ENCODE results near the gene NAAA.

DNA sequence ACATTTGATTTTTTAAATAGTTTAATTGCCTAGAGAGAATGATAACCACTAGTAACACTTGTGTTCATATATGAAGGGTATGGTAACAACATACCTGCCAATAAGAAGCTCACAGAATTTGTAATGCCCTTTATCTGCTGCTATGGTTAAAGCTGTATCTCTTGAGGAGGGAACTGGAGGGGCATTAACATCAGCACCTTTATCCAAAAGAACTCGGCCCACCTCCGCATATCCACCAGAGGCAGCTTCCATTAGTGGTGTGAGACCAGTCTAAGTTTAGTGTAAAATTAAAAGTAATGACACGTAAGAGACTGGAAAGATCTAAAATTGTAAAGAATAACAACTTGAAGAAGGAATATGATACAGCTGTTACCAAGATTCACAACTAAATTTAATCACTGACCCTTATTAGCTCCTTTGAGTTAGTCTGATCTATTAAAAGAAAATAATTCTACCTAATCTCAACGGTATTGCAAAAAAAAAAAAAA lies 50.6 kb upstream of the COX18 start:
- PRO-cap, 6 experiments = no peak in any of the 6 experiments
- RAMPAGE, long total RNA, 2 experiments = no peak in any of the 2 experiments
- RRBS = no CpG with 5 or more reads among the region's 4 CpGs

- PRO-cap, 6 experiments = peak in 6 of 6 experiments; most common plus-strand start chr4:73258908 (in 5)
- RAMPAGE, long total RNA, 2 experiments = no peak in any of the 2 experiments
- RRBS = 0% methylated on average over 2 of the region's 4 CpGs
These were observed 137 bp upstream of the ANKRD17 start for GRCh38 chr4:73258871-73258998.

DNA sequence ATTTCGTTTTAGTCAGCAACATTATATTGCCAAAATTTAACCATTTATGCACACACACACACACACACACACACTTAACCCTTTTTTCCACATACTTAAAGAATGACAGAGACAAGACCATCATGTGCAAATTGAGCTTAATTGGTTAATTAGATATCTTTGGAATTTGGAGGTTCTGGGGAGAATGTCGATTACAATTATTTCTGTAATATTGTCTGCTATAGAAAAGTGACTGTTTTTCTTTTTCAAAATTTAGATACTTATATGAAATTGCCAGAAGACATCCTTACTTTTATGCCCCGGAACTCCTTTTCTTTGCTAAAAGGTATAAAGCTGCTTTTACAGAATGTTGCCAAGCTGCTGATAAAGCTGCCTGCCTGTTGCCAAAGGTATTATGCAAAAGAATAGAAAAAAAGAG lies 5.0 kb downstream of the ALB start:
- PRO-cap, 6 experiments = no peak in any of the 6 experiments
- RAMPAGE, long total RNA, 2 experiments = no peak in any of the 2 experiments
- RRBS = no CpG with 5 or more reads among the region's 3 CpGs

GRCh38 chr4:73411284-73411628 lies 7.2 kb downstream of the ALB start:
- PRO-cap, 6 experiments = no peak in any of the 6 experiments
- RAMPAGE, long total RNA, 2 experiments = no peak in any of the 2 experiments
- RRBS = no CpG with 5 or more reads among the region's 1 CpG

- PRO-cap, 6 experiments = no peak in any of the 6 experiments
- RAMPAGE, long total RNA, 2 experiments = no peak in any of the 2 experiments
- RRBS = no CpG with 5 or more reads among the region's 2 CpGs
These were observed 17.1 kb downstream of the AFP start for GRCh38 chr4:73453116-73453528.

GRCh38 chr4:73483908-73484398 lies 2.4 kb downstream of the AFM start:
- PRO-cap, 6 experiments = no peak in any of the 6 experiments
- RAMPAGE, long total RNA, 2 experiments = no peak in any of the 2 experiments
- RRBS = no CpG with 5 or more reads among the region's 1 CpG

DNA sequence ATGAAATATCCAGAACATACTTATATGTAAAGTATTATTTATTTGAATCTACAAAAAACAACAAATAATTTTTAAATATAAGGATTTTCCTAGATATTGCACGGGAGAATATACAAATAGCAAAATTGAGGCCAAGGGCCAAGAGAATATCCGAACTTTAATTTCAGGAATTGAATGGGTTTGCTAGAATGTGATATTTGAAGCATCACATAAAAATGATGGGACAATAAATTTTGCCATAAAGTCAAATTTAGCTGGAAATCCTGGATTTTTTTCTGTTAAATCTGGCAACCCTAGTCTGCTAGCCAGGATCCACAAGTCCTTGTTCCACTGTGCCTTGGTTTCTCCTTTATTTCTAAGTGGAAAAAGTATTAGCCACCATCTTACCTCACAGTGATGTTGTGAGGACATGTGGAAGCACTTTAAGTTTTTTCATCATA lies 2.3 kb downstream of the CXCL8 start:
- PRO-cap, 6 experiments = no peak in any of the 6 experiments
- RAMPAGE, long total RNA, 2 experiments = no peak in any of the 2 experiments
- RRBS = no CpG with 5 or more reads among the region's 2 CpGs

- PRO-cap, 6 experiments = no peak in any of the 6 experiments
- RAMPAGE, long total RNA, 2 experiments = no peak in any of the 2 experiments
- RRBS = no CpG with 5 or more reads among the region's 4 CpGs
These were observed 3.7 kb downstream of the CXCL8 start for GRCh38 chr4:73744165-73744470.

- PRO-cap, 6 experiments = no peak in any of the 6 experiments
- RAMPAGE, long total RNA, 2 experiments = no peak in any of the 2 experiments
- RRBS = no CpG with 5 or more reads among the region's 1 CpG
These were observed 17.5 kb upstream of the CXCL5 start for GRCh38 chr4:74015945-74016398.

DNA sequence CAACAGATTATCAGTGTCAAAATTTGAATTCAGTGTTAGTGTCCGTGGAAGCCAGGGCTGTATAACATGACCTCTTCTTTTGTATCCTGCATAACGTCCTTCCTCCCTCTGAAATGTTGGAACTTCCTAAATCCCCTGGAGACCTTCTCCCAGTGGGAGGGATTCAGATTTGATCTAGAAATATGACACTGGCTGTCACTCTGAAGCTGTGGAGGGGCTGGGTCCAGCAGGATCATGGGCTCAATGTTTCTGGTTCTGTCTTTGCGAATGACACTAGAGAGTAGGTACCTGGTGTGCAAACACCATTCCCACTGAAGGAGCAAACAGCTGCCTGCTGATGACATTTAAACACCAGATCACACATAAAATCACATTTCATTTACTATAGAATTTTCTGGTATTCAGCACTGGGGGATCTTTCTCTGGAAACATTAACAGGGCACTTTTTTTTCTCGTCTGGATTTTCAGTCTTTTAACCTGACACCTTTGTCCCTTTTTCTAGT lies 935 bp upstream of the CXCL3 start:
- PRO-cap, 6 experiments = peak in 6 of 6 experiments; most common minus-strand start position 114 of the sequence (in 5)
- RAMPAGE, long total RNA, 2 experiments = no peak in any of the 2 experiments
- RRBS = no CpG with 5 or more reads among the region's 4 CpGs

DNA sequence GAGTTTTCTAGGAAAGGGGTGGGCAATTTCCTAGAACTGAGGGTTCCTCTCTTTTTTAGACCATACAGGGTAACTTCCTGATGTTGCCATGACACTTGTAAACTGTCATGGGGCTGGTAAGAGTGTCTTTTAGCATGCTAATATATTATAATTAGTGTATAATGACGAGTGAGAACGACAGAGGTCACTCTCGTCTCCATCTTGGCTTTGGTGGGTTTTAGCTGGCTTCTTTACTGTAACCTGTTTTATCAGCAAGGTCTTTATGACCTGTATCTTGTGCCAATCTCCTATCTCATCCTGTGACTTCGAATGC lies 2.7 kb downstream of the CXCL2 start:
- PRO-cap, 6 experiments = peak in 2 of 6 experiments; most common plus-strand start position 157 of the sequence (in 1)
- RAMPAGE, long total RNA, 2 experiments = no peak in any of the 2 experiments
- RRBS = no CpG with 5 or more reads among the region's 4 CpGs

DNA sequence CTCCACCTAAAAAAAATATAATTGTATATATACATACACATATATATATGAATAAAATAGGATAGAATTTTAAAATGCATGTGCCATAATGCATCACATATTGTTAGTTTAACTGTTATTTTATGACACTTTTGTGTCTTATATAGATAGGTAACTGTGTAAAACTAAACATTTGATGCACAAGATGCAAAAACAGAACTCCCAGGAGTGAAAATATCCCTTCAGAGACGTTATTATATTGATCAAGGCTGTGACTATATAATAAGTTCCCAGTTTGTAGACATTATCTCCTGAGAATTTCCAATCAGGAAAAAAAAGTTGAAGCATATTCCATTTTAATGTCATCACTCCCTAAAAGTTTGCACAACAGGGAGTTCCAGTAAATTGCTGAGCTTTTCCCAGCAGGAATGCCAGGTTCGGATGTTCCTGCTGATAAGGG lies 4.9 kb upstream of the CXCL2 start:
- PRO-cap, 6 experiments = no peak in any of the 6 experiments
- RAMPAGE, long total RNA, 2 experiments = no peak in any of the 2 experiments
- RRBS = no CpG with 5 or more reads among the region's 2 CpGs

- PRO-cap, 6 experiments = no peak in any of the 6 experiments
- RAMPAGE, long total RNA, 2 experiments = no peak in any of the 2 experiments
- RRBS = no CpG with 5 or more reads among the region's 6 CpGs
These were observed 6.6 kb upstream of the CXCL2 start for GRCh38 chr4:74105431-74106172.

DNA sequence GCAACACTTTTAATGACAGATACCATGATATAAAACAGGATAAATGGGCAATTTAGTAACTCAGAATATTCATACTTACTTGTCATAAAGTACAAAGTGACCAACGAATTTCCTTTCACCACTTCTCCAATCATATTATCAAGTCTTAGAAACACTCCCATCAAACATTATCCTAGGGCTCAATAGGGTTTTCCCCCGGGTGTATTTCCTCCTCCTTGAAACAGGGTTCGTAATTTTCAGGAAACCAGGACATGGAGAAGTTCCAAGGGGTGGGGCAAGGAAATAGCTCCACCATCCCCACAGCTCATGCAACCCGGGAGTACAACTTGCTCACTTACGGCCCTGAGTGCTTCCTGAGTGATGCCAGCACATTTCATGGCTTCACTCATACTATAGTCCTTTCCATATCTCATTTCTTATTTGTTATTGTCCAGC lies 73.2 kb downstream of the MTHFD2L start:
- PRO-cap, 6 experiments = no peak in any of the 6 experiments
- RAMPAGE, long total RNA, 2 experiments = no peak in any of the 2 experiments
- RRBS = 11% methylated on average over 1 of the region's 5 CpGs

- PRO-cap, 6 experiments = no peak in any of the 6 experiments
- RAMPAGE, long total RNA, 2 experiments = no peak in any of the 2 experiments
- RRBS = no CpG with 5 or more reads among the region's 6 CpGs
These were observed 12.2 kb downstream of the EPGN start for GRCh38 chr4:74320290-74321053.

- PRO-cap, 6 experiments = no peak in any of the 6 experiments
- RAMPAGE, long total RNA, 2 experiments = no peak in any of the 2 experiments
- RRBS = no CpG with 5 or more reads among the region's 8 CpGs
These were observed 9.7 kb downstream of the EREG start for GRCh38 chr4:74374562-74375101.

- PRO-cap, 6 experiments = no peak in any of the 6 experiments
- RAMPAGE, long total RNA, 2 experiments = no peak in any of the 2 experiments
- RRBS = no CpG with 5 or more reads among the region's 4 CpGs
These were observed 60.6 kb downstream of the AREG start for GRCh38 chr4:74505624-74505936.

- PRO-cap, 6 experiments = no peak in any of the 6 experiments
- RAMPAGE, long total RNA, 2 experiments = no peak in any of the 2 experiments
- RRBS = no CpG with 5 or more reads among the region's 8 CpGs
These were observed 6.0 kb downstream of the ODAPH start for GRCh38 chr4:75561815-75562330.

DNA sequence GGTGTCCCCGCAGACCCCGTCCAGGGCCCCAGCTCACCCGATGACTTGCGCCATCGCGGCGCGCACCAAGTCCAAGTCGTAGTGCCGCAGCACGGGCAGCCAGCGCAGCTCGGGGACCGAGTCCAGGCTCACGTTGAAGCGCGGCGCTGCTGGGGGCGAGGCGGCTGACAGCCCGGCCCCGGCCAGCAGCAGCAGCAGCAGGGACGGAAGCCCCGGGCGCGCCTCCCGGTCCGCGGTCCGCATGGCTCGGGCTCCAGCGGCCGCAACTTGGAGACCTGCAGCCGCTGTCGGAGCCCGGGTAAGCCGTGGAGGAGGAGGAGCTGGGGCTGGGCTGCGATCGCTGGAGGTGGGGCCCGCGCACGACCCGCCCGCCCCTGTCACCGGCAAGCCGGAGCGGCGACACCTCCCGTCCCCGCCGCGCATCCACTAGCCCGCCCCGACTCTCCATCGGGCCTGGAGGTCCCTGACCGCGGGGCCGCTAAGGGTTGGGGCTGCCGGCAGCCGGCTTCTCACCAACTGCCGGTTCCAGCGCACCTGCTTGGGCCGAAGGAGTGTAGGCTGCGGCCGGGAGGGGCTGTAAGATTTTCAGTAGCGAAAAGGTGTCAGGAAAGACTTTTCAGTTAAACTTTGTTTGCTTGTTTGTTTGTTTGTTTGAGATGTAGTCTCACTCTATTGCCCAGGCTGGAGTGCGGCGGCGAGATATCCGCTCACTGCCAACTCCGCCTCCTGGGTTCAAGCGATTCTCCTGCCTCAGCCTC lies at the start of gene NAAA:
Gene NAAA, minus strand, starts transcription at position 307 of the 758 bp plus-strand sequence.
- PRO-cap, 6 experiments = peak in 6 of 6 experiments; most common plus-strand start position 74 of the sequence (in 1); most common minus-strand start position 307 of the sequence (in 4)
- RAMPAGE, long total RNA, 2 experiments = no peak in any of the 2 experiments
- RRBS = 2% methylated on average over 33 of the region's 72 CpGs

DNA sequence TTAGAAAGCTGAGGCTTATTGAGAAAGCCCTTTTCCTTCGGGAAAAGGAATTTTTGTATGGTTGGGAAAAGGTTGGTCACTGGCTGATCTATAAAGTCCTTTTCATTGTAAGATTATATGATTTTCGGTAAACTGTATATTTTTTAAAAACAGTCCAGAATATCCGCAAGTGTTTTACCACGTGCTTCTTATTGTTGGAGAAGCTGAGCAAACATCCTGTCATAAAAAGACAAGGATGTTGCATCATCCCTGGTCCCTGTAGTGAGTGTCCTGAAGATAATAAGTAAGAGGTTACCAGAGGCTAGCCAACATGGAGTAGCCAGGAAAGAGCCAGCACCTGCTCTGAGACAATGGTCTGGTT lies 5.2 kb downstream of the CXCL9 start:
- PRO-cap, 6 experiments = peak in 2 of 6 experiments; most common plus-strand start position 311 of the sequence (in 2); most common minus-strand start position 264 of the sequence (in 1)
- RAMPAGE, long total RNA, 2 experiments = no peak in any of the 2 experiments
- RRBS = no CpG with 5 or more reads among the region's 4 CpGs

All from heart left ventricle (tissue), 7 donors.